Cardiac septum (tissue), 1 donor: ENCODE measurements around the genes TMX1, STYX and GNPNAT1.

- PRO-cap: no peak
Measured at GRCh38 chr14:50757066-50757974, 73.6 kb downstream of the NIN start.

DNA sequence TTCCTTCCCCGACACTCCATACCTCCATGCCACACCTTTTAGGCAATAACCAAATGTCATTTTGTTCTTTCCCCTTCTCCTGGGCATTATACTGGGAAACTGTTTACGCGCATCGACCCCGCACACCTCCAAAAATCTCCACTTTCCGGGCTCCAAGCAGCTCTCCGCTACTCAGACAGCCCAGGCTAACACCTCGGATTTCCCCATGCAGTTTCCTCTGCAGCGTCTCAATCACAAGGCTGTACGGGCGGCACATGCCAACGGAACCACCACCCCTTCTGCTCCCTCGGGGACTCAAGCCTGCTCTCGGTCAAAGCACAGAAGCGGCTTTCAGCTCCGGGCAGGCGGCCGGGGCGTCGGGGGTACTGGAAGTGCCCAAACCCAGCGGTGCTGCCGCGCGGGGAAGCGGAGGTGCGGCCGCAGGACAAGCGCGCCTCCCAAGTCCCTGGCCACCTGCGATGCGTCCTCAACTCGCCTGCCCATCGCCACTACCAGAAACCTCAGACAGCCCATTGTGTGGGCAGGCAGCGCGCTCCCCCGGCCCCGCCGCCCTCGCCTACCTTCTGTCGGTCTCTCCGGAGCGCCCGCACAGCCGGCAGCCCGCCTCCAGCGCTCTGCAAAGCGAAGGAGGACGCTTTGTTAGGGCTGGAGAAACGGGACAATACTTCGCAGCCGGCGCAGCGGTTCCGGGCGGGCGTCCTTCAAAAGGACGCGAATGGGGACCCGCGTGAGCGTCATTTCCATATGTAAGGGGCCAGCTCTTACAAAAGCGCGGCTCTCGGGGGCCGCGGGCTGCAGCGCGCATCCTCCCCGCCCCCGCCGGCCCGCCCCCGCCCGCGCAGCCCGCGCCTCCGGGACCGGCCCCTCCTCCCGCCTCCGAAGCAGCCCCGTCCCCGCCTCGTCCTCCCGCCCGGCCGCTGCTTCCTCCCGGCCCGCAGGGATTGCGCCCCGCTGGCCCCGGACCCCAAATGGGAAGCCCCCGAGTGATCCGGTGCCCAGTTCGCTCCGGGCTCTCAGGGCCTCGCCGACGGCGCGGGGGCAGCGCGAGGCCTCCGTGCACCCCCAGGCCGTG, 722 bp downstream of the NIN start:
- PRO-cap: bidirectional peak, plus-strand start at position 890 of the sequence, minus-strand start at position 717 of the sequence

- PRO-cap: no peak
Measured at GRCh38 chr14:50914491-50914850, 29.8 kb downstream of the PYGL start.

- PRO-cap: no peak
Measured at GRCh38 chr14:50967717-50968030, 23.4 kb upstream of the PYGL start.

DNA sequence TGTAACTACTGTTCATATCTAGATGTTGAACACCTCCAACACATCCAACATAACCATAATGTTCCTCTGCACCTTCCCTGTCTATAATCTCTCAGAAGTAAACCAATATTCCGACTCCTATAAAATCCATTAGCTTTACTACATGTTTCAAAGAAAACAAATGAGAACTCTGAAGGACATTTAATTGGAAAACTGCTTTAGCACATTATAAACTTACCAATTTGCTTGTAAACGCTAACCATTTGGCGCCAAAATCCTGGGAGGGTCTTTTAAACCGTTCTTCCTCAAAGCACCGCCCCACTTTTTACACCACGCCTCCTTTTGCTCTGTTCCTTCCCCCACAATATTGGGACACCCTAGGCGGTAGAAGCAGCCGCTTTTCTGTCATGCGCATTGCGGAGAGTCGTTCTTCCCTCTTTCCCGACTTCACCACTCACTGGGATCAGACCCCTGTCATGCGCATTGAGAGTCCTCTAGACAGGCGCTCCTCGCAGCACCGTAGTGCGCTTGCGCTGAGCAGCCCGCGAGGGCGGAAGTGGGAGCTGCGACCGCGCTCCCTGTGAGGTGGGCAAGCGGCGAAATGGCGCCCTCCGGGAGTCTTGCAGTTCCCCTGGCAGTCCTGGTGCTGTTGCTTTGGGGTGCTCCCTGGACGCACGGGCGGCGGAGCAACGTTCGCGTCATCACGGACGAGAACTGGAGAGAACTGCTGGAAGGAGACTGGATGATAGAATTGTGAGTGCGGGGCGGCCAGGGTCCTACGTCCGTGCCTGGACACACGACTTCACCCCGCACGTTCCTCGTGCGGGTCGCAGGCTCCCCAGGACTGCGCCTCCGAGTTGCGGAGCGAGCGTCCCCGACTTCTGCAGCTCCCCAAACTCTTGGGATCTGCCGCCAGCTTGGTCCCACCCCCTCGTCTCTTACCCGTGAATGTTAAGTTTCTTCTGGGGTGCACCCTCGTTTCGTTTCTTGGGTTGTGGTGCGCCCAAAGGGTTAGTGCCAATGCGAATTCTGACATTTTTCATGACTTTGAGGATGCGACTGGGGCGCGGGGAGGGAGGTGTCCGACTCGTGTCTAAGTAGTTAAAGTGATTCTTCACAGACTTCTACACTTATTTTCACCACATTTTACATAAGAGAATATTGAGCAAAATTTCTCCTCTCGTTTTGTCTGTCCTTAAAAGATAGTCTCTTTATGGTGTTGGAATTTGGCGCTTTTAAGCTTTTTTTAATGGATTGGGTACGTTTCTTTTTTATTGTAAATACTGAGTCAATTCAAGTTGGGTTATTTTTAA, at the start of gene TMX1:
Gene TMX1 (plus strand): TSS at position 535 of the 1,292 bp plus-strand sequence.
- PRO-cap: bidirectional peak, plus-strand start at position 535 of the sequence, minus-strand start at position 438 of the sequence

DNA sequence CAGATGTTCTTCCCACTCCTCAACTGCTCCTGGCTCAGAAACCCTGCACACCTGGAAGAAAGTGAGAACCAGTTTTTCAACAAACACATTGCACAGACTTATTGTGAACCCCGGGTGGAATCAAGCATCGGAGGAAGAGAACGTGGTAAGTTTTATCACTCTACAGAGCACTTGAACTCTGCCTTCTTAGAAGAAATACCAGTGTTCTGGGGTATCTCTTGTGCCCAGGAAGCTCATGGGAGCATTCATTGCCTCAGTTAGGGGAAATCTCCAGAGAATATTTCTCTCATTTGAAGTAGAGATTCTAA, 93.3 kb downstream of the TMX1 start:
- PRO-cap: no peak

GRCh38 chr14:51448832-51449481, 202.8 kb upstream of the FRMD6 start:
- PRO-cap: no peak

GRCh38 chr14:51651113-51651536, 585 bp upstream of the FRMD6 start:
- PRO-cap: bidirectional peak, plus-strand start at chr14:51651476, minus-strand start at chr14:51651456

GRCh38 chr14:51866122-51866703, 5.8 kb downstream of the GNG2 start:
- PRO-cap: no peak

GRCh38 chr14:52004161-52004722, 14.9 kb downstream of the RTRAF start:
- PRO-cap: no peak

DNA sequence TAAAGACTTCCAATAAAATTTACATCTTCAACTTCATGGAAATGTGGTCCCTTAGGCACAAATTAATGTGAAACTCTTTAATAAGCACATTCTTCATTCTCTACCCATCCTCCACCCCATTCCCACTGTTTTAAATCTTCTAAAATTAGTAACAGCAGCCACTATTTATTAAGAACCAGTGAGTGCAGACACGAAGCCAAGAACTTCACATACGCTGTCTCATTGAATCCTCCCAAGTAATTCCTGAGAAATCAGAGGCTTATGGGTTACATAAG, 16.7 kb downstream of the NID2 start:
- PRO-cap: no peak

DNA sequence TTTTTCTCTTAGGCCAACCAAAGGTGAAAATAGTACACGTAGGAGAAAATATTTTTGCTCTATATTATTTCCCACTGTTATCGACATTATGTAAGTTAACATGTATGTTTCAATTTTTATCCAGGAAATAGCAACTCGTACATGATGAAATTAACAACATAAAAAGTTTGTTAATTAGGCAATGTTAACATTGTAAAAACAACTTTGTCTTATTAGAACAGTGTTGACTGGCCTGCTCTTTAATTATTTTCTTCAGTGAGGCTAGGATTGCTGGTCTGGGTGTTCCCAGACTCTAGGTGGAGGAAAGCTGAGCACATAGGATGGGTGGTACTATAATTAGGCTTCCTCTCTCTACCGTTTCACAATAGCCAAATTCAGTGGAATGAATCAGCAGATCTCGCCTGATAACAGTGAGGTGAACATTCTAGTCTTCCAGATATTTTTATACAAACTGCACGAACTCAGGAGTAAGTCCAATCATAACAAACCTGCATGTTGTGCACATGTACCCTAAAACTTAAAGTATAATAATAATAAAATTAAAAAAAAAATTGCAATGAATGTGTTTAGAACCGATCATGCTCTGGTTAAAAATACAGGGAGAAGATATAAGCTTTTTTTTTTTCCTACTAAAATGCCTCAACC, 11.9 kb downstream of the PTGDR start:
- PRO-cap: bidirectional peak, plus-strand start at position 467 of the sequence, minus-strand start at position 254 of the sequence

- PRO-cap: no peak
Measured at GRCh38 chr14:52314520-52315281, 589 bp downstream of the PTGER2 start.

DNA sequence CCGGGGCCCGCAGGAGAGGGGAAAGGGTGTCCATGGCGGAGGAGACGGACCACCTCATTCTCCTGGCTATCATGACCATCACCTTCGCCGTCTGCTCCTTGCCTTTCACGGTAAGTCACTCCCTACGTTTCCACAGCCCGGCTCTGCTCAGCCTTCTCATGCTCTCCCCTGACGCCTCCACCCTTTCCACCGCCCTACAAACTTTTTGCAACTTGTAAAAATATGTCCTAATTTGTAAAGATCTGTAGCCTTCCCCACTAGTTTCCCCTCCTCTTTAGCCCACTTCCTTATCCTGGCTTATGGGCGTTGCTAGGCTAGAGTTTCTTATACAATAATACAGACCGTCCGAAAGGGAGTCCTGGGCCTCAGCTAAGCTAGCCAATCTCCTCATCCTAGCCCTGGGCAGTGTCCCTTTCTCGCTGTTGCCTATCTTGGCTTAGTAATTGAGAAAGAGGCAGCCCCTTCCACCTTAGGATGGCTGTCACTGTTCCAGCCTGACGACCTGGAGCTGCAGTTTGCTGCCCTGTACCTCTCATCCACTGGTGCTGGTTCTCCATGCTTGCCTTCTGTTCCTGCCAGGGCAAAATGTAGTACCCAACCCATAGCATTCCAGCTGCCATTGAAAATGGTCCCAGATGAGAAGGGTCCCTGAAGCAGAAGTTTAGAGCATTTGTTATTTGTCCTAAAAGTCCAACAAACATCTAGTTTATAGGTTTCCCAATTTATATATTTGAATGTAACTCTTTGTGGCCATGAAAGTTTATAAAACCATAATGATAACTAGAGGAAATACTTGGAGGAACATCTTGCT, 1.4 kb downstream of the PTGER2 start:
- PRO-cap: unidirectional peak, minus-strand start at position 207 of the sequence

DNA sequence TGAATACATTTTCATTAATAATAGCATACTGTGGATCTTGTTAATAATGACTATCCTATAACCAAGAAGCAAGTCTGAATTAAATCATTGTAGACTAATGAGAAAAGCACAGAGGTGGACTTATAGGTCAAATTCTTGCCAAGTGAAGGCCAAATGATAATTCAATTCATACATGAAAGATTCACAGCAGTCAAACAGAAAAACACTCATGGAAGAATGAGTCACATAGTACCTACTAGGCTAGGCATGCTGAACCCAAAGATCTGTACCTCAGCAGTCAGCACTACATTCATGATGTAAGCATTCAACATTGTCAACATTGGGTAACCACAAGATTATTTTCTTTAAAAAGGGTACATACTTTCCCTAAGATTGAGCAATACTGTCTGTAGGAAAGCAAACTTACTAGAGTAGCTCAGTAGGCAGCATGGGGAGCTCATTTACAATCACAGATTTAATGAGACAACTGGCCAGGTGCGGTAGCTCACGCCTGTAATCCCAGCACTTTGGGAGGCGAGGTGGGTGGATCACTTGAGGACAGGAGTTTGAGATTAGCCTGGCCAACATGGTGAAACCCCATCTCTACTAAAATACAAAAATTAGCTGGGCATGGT, 94.4 kb downstream of the TXNDC16 start:
- PRO-cap: no peak

DNA sequence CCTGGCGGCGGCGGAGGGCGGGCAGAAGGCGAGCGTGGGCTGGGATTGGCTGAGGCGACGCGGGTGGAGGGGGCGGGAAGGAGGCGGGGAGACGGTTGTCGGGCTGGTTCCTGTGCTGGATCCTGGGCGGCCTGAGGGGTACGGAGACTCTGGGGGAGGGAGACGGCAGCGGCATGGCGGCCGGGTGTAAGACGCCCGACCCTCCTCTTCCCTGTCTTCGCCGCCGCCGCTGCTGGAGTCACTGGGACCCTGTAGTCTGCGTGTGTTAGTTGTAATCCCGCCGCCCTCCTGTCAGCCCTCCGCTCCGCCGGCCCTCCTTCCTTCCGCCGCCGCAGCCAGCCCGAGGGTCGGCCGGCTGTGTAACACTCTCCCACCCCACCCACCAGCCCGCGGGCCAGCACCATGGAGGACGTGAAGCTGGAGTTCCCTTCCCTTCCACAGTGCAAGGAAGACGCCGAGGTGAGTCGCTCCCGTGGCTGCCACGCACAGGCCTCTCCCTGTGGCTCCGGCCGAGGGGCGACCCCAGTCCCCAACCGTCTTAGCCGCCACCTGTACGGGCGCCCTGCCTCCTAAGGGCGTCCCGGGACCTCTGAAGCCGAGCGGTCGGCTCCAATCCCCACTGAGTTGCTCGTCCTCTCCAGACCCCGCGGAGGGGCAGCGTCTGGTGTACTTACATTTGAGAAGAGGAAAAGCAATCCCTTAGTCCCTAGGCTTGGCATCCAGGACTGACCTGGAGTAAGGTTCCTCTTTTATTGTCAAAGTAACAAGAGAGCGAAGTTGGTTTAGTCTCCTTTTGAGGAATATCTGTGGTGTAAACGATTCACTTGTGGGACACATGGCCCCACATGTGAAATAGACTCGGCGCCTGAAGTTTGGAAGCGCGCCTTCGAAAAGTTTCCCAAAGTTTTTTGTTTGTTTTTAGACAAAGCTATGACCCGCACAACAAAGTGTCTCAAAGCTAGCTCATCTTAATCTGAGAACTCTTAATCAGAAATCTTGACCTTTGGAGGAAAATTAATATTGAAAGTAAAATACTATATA, at the start of gene STYX:
Gene STYX (plus strand): TSS at position 94 of the 1,041 bp plus-strand sequence.
- PRO-cap: bidirectional peak, plus-strand start at position 134 of the sequence, minus-strand start outside the sequence

- PRO-cap: no peak
Measured at GRCh38 chr14:52790828-52791124, 631 bp downstream of the GNPNAT1 start.

- PRO-cap: bidirectional peak, plus-strand start at chr14:52791785, minus-strand start at chr14:52791607
Measured at GRCh38 chr14:52791125-52791722, at the start of gene GNPNAT1. GNPNAT1 (minus strand) TSS chr14:52791607.

- PRO-cap: bidirectional peak, plus-strand start at chr14:52951830, minus-strand start at chr14:52951818
Measured at GRCh38 chr14:52951509-52951997, 703 bp upstream of the FERMT2 start.

DNA sequence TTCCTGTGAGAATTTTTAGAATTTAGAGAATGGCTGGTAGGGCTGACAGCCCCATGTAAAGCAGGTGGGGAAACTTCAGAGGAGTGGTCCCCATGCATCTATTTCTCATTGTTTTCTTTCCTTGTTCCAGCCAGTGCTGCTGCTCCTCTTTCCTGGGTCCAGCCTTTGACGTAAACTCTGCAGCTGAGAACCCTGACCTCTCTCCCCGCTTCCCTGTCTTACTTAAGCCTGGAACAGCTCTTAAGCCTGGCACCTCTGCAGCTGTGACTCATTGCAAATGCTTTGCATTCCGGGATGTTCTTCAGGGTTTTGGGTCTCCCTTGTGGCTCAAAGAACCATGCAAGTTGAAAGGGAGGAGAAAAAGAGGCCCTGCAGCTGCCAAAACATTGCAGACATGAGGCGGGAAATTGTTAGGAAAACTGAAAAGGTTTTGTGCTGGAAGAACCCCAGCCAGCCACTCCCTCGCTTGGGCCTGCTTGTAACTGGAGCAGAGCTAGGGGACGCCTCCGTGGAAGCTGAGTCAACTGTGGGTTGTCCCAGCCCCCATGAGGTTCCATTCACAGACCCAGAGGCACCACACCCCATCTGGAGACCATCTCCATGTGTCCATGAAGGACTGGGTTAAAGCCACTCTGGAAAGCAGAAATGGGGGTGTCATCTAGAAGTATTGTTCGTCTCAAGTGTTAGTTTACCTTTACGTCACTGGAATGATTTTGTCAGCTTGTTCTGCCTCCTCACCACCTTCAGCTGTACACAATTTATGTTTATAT, 60.2 kb upstream of the FERMT2 start:
- PRO-cap: no peak